Breast epithelium (tissue), 2 donors: Measurements from ENCODE around the gene C2orf66.

- PRO-cap, result no peak
- RAMPAGE, long total RNA, 2 experiments, result no peak in any of the 2 experiments
These were observed 2.3 kb downstream of the NABP1 start for GRCh38 chr2:191680089-191680847.

GRCh38 chr2:191683989-191684459 is 6.1 kb downstream of the NABP1 start:
- PRO-cap, result no peak
- RAMPAGE, long total RNA, 2 experiments, result no peak in any of the 2 experiments

- PRO-cap, result no peak
- RAMPAGE, long total RNA, 2 experiments, result no peak in any of the 2 experiments
These were observed 14.8 kb downstream of the NABP1 start for GRCh38 chr2:191692351-191693565.

DNA sequence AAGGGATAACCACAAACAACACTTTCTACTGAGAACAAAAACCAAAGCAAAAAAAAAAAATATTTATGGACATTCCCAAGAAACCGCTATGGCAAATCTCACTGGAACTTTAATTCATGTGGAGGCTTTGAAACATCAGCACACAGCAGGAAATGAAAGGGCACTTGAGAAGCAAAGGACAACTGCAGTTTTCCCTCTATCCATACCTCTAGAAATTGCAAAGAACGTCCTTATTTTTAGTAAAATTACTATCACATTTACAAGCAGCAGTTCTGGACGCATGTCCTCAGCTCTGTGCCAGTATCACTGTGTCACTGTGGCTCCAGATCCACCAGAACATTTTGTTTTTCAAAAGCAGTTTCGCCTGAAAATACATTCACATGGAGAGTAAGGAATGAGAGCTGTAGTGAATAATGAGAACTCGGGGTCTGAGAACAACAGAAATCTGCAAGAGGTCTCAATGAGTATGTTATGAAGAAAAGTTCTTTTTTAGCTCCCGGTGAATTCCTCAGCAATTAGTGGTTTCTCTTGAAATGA is 44.8 kb upstream of the DNAH7 start:
- PRO-cap, result no peak
- RAMPAGE, long total RNA, 2 experiments, result no peak in any of the 2 experiments

DNA sequence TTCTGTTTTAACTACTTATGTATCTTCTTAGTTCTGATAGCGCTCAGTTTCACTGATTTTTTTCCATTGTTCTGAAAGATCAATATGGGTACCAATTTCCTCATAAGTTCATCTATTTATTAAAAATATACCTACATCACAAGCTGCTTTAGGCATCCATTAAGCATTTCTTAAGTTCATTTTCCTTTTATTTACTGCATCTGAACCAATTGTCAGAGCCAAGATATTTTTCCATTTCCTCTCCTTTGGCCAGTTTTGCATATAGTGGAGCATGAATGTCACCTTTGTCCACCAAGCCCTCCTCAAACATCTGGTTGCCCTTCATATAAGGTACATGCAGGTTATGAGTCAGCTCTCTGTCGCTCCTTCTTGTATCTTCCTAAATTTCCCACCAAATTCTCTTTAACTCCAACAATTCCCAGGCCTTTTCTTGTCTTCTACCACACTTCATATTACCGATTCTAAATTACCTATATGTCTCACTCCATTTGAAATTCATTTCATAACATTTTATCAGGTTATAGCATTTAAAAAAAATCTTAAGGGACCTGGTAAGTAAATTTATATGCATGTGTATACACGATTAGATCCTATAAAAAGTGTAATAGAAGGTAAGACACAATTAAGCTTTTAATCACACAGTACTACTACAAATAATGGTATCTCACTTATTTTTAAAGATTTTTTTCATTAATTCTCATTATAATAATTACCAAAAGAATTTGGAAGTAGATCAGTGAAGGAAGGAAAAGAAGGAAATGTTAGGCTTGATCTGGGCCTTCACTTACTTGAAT is 5.2 kb downstream of the STK17B start:
- PRO-cap, result no peak
- RAMPAGE, long total RNA, 2 experiments, result no peak in any of the 2 experiments

DNA sequence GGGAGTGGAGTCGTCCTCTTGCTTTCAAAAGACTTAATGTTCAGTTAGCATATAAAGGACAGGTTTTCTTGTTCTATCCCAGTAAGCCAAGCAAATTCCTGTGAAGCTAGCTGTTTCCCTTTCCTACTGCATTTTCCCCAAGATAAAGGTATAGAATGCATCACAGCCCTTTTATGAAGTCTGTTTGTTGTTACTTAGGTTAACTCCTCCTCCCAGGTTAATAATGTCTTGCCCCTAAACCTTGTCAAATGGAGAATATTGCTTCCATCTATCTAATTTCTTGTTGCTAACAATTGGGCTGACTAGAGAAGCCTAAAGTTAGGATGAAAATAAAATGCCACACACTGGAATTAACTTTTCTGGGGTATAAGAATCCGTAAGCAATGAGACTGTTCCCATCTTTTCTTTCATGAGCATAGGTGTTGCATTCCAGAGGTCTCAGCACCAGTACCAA is 1.1 kb upstream of the STK17B start:
- PRO-cap, result no peak
- RAMPAGE, long total RNA, 2 experiments, result no peak in any of the 2 experiments

GRCh38 chr2:196174183-196174983 is 3.0 kb upstream of the STK17B start:
- PRO-cap, result no peak
- RAMPAGE, long total RNA, 2 experiments, result no peak in any of the 2 experiments

DNA sequence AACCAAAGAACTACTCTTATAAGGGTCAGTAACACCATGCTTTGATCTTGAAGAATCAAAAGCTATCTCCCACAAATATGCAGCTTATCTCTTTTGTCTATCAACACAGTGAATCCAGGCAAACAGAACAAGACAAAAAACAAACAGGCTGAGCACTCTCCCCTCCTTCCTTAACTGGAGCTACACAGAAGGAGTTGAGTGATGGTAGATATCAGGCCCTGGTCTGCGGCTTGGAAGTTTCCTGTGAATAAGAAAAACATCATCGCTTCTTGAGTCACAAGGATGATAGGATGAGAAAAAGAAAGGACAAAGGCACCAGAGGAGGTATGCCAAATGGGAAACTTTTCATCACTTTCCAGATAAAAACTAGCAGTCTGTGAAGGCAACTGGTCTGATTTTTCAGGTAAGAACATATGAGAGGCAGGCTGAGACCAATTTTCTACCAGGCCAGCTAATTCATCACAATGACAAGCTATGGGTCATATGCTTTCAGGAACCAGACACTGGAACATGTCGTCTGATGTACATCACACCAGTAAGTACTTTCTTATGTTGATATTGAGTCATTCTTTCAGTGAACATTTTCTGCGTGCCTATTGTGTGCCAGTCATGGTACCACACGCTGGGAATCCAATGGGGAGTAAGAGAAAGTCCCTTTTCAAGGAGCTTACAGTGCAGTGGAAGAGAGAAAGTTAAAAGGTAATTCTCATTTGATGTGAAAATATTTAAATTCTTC is 88.6 kb upstream of the STK17B start:
- PRO-cap, result no peak
- RAMPAGE, long total RNA, 2 experiments, result start-site peak on the plus strand in 2 of 2 experiments, centred at positions 181 to 276 of the sequence, 10 to 81 reads per replicate

DNA sequence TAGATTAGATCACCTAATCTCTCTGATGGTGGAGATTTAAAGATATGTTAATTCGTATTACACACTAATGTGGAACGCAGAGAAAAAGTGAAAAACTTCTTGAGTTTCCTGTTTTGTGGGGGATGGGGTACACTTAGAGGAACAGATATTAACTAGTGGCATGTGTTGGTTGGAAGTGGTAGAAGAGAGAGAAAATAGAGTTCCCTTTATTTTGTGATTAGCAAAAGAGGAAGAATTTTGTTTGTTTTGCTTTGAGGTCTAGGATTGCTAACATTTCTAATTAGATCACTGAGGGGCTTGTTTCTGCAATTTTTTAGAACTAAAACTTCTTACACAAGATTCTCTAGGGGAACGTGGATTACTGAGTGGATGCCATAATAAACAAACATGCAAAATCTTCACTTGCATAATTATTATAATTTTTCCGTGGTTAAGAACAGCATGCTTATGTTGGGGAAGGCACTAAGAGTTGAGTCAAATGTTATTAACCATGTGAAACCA is 97.3 kb upstream of the STK17B start:
- PRO-cap, result no peak
- RAMPAGE, long total RNA, 2 experiments, result no peak in any of the 2 experiments

- PRO-cap, result no peak
- RAMPAGE, long total RNA, 2 experiments, result no peak in any of the 2 experiments
These were observed 55.2 kb downstream of the HECW2 start for GRCh38 chr2:196538197-196538608.

- PRO-cap, result no peak
- RAMPAGE, long total RNA, 2 experiments, result no peak in any of the 2 experiments
These were observed 6.1 kb upstream of the CCDC150 start for GRCh38 chr2:196633380-196633857.

- PRO-cap, result no peak
- RAMPAGE, long total RNA, 2 experiments, result no peak in any of the 2 experiments
These were observed 711 bp downstream of the CCDC150 start for GRCh38 chr2:196640140-196640712.

- PRO-cap, result no peak
- RAMPAGE, long total RNA, 2 experiments, result no peak in any of the 2 experiments
These were observed at the start of gene C2orf66 for GRCh38 chr2:196809248-196809698. TSS of gene C2orf66 (minus strand) at chr2:196809355.

GRCh38 chr2:196985594-196985880 is 59.0 kb upstream of the PGAP1 start:
- PRO-cap, result no peak
- RAMPAGE, long total RNA, 2 experiments, result no peak in any of the 2 experiments

- PRO-cap, result no peak
- RAMPAGE, long total RNA, 2 experiments, result no peak in any of the 2 experiments
These were observed 61.4 kb upstream of the PGAP1 start for GRCh38 chr2:196987606-196988516.

- PRO-cap, result no peak
- RAMPAGE, long total RNA, 2 experiments, result no peak in any of the 2 experiments
These were observed 151.0 kb upstream of the PGAP1 start for GRCh38 chr2:197077523-197077907.

GRCh38 chr2:197197654-197198379 is 112.8 kb downstream of the ANKRD44 start:
- PRO-cap, result no peak
- RAMPAGE, long total RNA, 2 experiments, result no peak in any of the 2 experiments

DNA sequence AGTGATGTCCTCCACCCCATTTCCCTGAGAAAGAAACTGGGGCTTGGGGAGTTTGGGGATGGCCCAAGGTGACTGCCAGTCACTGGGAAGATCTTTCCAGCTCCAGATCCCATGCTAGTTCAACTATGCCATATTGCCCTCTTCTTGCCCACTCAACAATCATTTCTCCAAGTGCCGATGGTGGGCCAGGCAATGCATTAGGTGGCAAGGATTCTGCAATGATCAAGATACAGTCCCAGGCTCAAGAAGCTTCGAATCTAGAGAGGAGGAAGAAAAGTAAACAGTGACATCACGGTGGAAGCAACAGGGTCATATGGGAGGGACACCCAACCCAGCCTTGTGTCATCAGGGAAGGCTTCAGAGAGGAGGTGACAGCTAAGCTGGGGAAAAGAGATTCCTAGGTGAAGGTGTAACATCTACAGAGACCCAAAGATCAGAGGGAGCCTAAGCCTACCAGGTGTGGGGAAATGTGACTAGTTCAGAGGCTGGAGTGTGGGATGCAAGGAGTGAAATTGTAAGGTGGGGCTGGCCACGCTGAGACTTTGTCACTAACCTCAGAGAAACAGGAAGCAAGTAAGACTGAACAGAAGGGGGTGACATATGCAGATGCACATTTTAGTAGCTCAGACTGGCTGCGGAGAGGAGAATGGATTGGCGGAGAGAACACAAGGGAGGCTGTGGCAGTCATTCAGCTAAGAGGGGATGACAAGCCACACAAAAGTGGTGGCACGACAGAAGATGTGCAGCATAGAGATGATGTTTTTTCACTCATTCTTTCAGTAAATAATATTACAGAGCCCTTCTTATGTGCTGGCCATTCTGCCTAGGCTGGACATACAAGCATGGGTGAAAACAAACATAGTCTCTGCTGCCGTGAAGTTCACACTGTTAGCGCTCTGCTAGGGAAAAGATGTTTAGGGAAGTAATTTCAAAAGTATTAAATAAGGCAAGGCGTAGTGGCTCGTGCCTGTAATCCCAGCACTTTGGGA is 104.8 kb downstream of the ANKRD44 start:
- PRO-cap, result bidirectional peak, plus-strand start at position 626 of the sequence, minus-strand start at position 547 of the sequence
- RAMPAGE, long total RNA, 2 experiments, result no peak in any of the 2 experiments

DNA sequence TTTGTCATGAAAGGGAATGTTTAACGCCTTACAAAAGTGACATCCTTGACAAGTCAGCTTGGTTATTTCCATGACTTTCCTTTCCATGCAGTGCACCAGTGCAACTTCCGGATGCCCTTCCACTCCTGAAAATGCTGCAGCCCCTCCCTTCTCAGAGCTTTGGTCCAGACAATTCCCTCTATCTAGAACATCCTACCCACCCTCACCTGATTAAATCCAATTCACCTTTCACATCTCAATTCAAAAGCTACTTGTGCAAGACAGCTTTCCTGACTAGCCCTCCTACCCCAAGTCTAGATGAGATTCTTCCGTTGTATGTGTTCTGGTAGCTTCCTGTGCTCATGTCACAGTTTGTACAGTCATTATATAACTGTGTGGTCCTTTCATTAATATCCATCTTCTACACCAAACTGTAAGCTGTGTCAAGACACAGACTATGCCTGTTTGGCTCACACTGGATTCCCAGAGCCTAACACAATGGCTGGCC is 72.8 kb downstream of the ANKRD44 start:
- PRO-cap, result no peak
- RAMPAGE, long total RNA, 2 experiments, result no peak in any of the 2 experiments

DNA sequence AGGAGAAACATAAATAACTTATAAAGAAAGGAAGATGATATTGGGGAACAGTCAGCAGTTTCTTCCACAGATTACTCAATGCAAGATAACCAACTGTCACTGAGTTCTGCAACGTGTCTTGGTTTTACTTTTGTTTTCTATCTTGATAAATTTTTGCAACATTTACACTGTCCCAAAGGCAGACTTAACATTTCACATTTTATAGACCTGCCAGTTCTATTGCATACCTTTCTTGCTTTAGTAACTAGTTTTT is 71.1 kb downstream of the ANKRD44 start:
- PRO-cap, result no peak
- RAMPAGE, long total RNA, 2 experiments, result no peak in any of the 2 experiments